Melanocyte of skin (primary cell): ENCODE results near the genes AQP7 and DCAF12.

DNA sequence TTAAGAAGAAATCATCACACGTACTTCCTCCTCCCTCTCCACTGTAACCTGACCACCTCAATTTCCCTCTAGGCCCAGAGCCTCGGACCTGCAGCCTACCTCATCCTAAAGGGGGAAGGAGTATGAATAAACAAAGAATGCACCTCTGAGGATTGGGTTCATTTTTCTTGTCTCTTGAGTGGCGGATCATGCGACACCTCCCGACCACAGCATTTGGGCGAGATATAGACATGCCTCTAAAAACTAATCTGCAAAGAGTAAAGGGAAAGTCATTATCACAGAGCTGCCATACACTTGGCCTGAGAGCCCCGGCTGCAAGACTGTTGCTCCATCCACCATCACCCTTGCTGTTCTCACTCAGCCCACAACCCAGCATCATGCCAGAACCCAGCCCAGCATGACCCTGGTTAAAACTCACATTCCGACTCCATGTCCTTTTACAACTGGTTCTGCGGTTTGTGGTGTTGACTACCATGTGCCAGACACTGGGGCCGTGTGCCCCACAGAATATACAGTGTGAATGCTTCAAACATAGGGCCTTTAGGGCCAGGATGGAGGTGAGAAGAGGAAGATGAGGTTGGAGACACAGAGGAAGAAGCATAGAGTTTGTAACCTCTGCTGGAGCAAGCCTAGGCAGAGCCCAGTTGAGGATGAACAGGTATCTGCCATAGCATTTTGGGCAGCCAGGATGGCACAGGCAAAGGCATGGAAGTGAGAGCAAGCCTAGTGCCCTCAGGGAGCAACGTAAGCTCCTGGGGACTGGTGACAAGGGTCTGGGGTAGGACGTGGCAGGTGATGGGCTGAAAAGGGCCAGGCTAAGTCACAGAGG lies 37.4 kb upstream of the SMU1 start:
- CAGE, long polyA plus RNA, 2 experiments: no peak in any of the 2 experiments

- CAGE, long polyA plus RNA, 2 experiments: no peak in any of the 2 experiments
These were observed 10.3 kb upstream of the SPINK4 start for GRCh38 chr9:33229331-33230311.

GRCh38 chr9:33256744-33257229 lies 7.7 kb downstream of the BAG1 start:
- CAGE, long polyA plus RNA, 2 experiments: no peak in any of the 2 experiments

GRCh38 chr9:33265531-33266302 lies 868 bp downstream of the CHMP5 start:
- CAGE, long polyA plus RNA, 2 experiments: no peak in any of the 2 experiments

DNA sequence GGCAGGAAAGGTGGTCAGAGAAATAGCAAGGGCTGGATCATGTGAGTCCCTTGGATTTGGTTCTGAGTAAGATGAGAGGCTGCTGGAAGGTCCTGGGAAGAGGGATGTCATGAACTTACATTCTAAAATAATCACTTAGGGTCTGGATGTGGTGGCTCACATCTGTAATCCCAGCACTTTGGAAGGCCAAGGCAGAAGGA lies 7.9 kb downstream of the NFX1 start:
- CAGE, long polyA plus RNA, 2 experiments: no peak in any of the 2 experiments

GRCh38 chr9:33383746-33384386 lies 18.5 kb downstream of the AQP7 start:
- CAGE, long polyA plus RNA, 2 experiments: no peak in any of the 2 experiments

- CAGE, long polyA plus RNA, 2 experiments: no peak in any of the 2 experiments
These were observed at the start of gene AQP7 for GRCh38 chr9:33402249-33402974. Gene AQP7, minus strand, starts transcription at chr9:33402568.

- CAGE, long polyA plus RNA, 2 experiments: no peak in any of the 2 experiments
These were observed 797 bp upstream of the AQP3 start for GRCh38 chr9:33448120-33448660.

DNA sequence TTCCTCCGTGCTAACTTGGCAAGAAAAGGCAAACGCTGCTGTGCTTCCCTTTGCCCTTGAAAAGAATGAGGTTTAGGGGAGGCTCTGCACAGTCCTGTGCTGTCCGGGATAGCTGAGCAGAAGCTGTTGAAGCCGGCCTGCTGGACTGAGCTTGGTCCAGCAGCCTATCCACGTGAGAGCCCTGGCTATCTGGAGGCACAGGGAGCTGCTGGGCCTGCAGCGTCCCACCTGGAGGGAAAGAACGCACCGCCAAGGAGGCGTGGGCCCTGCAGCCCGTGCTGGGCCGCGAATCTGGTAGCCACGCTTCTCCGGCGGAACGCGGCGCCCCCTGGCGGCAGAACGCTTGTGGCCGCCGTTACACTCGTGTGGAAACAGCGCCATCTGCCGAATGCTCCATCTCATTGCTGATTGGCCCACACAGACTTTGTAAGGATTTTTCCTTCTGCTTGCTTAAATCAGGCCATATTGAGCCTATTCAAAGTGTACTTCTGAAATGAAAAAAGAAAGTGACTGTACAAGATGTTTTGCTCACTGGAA lies 73.4 kb upstream of the PRSS3 start:
- CAGE, long polyA plus RNA, 2 experiments: no peak in any of the 2 experiments

GRCh38 chr9:33916884-33917368 lies 100.0 kb downstream of the UBE2R2 start:
- CAGE, long polyA plus RNA, 2 experiments: no peak in any of the 2 experiments

GRCh38 chr9:34124738-34125469 lies 1.6 kb downstream of the DCAF12 start:
- CAGE, long polyA plus RNA, 2 experiments: no peak in any of the 2 experiments

DNA sequence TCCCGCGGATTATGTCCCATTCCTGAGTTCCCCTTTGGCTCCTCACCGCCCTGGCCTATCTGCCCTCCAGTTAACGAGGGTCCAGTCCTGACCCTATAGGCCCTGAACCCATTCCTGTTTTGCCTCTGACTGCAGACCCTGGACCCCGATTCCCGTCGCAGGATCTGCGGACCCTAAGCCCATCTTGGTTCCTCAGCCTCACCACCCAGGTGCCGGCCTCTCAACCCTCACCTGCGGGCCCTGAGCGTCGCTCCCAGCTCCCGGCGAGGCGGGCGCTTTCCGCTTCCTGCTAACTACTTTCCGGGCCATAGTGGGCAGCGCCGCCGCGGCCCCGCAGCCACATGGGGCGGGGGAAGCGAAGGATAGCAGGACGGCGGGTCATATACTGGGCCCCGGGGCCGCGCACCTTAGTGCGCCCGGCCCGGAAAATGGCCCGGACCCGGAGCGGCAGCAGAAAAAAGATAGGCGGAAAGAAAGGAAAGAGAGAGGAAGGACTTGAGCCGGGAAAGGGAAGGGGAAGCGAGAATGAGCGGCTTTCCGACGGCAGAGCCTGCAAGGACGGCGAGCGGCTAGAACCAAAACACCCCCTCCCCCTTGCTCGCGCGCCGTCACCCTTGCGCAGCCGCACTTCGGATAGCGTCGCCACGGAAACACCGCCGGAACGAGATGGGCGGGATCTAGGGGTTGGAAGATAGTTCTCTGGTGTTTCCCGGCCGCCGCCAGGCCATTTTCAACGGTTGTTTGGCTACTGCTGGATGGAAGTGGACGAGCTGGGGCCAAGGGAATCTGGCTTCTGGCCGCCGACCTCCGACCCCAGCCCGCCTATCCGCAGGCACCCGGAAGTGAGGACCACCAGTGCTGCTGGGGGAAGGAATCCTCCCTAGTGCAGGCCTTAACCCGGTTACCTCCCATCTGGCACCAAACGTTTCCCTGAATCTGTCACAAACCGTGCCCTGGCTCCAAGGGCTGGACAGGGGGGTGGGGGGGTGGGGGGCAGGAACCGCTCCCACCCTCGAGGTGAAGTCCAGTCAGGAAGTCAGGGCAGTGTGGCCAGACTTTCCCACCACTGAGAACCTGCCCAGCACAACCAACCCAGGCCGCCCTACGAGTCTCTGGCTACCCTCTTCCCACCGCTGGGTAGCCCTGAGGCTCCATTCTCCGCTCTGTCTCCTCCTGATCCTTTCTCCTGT lies at the start of gene DCAF12:
Gene DCAF12 (minus strand): TSS at position 576 of the 1,190 bp plus-strand sequence.
- CAGE, long polyA plus RNA, 2 experiments: start-site peak on the minus strand in 1 of 2 experiments, centred at position 569 of the sequence, 13 to 292 reads per replicate

DNA sequence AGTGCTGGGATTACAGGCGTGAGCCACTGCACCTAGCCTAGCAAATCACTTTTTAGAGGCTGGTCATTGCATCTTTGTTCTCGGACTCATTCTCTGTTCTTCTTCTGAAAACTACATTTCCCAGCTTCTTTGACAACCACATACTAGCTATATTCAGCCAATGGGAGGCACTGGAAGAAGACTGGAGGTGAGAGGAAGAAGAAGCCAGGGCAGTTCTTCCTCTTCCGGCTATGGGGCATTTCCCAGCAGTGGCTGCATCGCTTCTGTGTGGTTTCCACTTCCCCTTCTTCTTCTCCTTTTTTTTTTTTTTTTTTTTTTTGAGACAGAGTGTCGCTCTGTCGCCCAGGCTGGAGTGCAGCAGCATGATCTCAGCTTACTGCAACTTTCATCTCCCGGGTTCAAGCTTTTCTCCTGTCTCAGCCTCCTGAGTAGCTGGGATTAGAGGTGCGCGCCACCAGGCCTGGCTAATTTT lies 7.1 kb upstream of the UBAP1 start:
- CAGE, long polyA plus RNA, 2 experiments: no peak in any of the 2 experiments

GRCh38 chr9:34179707-34179908 lies 765 bp downstream of the UBAP1 start:
- CAGE, long polyA plus RNA, 2 experiments: no peak in any of the 2 experiments

- CAGE, long polyA plus RNA, 2 experiments: no peak in any of the 2 experiments
These were observed 7.5 kb downstream of the UBAP1 start for GRCh38 chr9:34186401-34186764.

DNA sequence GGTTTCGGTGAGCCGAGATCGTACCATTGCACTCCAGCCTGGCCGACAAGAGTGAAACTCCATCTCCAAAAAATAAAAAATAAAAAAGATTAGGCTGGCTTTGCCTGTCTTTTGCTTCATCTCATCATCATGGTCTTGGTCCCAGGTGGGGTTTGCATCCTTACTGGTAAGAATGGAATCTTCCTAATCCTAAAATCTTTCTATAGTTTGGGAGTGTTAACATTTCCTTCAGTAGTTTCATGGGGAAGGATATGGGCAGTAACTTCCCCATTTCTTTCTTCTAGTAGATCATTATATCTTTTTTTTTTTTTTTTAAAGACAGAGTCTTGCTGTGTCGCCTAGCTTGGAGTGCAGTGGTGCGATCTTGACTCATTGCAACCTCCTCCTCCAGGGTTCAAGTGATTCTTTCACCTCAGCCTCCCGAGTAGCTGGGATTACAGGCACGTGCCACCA lies 10.1 kb downstream of the UBAP1 start:
- CAGE, long polyA plus RNA, 2 experiments: no peak in any of the 2 experiments

- CAGE, long polyA plus RNA, 2 experiments: no peak in any of the 2 experiments
These were observed 24.1 kb downstream of the UBAP1 start for GRCh38 chr9:34202798-34203411.

- CAGE, long polyA plus RNA, 2 experiments: no peak in any of the 2 experiments
These were observed 31.4 kb downstream of the UBAP1 start for GRCh38 chr9:34210149-34210680.

DNA sequence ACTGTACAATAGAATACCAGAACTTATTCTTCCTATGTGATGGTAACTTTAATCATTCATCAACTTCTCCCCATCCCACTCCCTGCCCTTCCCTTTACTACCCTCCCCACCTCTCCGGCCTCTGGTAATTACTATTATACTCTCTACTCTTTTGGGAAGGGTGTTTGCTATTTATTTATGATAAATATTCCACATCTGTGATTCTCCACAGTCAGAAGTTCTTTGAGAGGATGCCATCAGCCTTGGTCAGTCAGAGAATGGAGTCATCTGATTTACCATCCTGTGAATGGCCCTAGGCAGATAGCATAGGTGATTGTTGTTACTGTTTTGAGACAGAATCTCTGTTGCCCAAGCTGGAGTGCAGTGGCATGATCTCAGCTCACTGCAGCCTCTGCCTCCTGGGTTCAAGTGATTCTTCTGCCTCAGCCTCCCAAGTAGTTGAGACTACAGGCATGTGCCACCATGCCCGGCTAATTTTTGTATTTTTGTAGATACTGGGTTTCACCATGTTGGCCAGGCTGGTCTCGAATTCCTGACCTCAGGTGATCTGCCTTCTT lies 38.2 kb downstream of the UBAP1 start:
- CAGE, long polyA plus RNA, 2 experiments: no peak in any of the 2 experiments

DNA sequence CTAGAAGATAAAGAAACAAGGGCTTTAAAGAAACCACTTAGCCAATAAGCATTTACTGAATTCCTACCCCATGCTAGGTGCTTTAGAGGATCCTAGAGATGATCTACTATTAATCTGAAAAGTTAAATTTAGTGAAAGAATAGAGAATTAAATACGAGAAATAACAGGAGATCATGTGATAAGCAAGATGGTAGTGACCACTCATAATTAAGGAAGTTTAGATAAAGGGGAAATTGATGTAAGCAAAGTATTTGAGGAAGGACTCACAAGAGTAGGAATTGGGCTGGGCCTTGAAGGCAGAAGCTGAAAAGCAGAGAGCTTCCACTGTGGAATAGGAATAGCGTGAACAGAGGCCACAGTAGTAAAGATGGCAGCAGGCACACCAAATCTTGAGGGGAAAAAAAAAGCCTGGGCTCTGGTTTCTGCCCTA lies 38.1 kb downstream of the KIF24 start:
- CAGE, long polyA plus RNA, 2 experiments: no peak in any of the 2 experiments